ENCODE measurements around the genes FKBP15, HDHD3, POLE3 and COL27A1.

- PRO-cap: bidirectional peak, plus-strand start at chr9:113221552, minus-strand start at chr9:113221391
Observed at GRCh38 chr9:113220870-113221643, at the start of gene FKBP15. FKBP15 (minus strand) TSS chr9:113221277.

- PRO-cap: unidirectional peak, minus-strand start at chr9:113376934; unidirectional peak, minus-strand start at chr9:113376986
Observed at GRCh38 chr9:113376535-113377704, at the start of gene HDHD3. HDHD3 (minus strand) TSS chr9:113376986.

DNA sequence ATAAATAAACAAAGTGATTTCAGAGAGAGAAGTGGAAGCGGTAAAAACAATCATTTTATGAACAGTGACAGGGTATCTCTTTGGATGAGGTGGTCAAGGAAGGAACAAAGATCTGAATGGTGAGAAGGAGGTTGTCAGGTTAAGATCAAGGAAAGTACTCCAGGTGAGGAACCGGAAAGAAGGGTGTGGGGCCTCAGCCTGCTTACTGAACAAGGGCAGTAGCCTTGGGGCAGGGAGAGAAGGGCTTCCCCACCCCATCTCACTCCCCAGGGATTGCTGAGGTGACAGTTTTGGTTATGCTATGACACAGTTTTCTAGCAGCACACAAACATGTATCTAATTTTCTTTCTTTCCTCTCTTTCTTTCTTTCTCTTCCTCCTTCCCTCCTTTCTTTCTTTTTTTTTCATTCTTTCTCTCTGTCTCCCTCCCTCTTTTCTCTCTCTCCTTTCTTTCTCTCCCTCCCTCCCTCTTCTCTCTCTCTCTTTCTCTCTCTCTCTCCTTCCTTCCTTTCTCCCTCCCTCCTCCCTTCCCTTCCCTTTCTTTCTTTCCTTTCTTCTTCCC lies 4.1 kb upstream of the HDHD3 start:
- PRO-cap: no peak

GRCh38 chr9:113399631-113400287 lies 1.3 kb downstream of the ALAD start:
- PRO-cap: no peak

GRCh38 chr9:113409848-113411030 lies at the start of gene POLE3:
POLE3 (minus strand) TSS chr9:113410675.
- PRO-cap: bidirectional peak, plus-strand start at chr9:113410747, minus-strand start at chr9:113410374; unidirectional peak, plus-strand start at chr9:113410784

- PRO-cap: no peak
Observed at GRCh38 chr9:113488166-113489013, 24.9 kb downstream of the RGS3 start.

DNA sequence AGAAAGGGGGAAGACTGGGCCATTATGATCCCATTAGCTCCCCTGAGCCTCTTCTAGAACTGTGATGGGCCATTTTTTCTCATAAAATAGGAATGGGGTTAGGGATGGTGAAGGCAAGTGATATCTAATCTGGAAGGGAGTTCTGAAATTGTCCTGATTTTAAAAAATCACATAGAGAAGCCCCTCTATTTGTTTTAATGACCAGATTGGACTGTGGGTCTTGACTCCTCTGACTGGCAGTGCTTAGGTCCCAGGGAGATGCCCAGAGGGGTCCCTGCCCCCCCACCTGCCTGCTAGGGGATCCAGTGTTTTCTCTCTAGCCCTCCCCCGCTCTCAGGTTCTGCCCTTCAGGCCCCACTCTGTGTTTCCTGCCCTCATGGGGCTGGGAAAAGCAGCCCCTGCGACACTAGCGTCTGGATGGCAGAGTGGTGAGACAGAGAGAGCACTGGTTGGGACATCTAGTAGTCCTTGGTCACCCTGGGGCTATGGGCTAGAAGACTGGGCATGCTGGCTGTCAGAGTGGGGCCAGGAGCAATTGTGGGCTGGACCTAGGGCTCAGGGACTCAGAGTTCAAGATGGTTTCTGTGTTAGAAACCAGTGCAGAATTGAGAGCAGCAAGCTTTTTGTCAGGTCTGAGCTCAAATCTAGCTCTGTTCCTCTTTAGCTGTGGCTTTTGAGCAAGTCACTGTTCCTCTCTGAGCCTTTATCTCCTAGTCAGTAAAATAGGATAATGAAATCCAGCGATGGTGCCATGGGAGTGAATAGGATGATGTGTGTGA lies 38.8 kb downstream of the RGS3 start:
- PRO-cap: no peak

DNA sequence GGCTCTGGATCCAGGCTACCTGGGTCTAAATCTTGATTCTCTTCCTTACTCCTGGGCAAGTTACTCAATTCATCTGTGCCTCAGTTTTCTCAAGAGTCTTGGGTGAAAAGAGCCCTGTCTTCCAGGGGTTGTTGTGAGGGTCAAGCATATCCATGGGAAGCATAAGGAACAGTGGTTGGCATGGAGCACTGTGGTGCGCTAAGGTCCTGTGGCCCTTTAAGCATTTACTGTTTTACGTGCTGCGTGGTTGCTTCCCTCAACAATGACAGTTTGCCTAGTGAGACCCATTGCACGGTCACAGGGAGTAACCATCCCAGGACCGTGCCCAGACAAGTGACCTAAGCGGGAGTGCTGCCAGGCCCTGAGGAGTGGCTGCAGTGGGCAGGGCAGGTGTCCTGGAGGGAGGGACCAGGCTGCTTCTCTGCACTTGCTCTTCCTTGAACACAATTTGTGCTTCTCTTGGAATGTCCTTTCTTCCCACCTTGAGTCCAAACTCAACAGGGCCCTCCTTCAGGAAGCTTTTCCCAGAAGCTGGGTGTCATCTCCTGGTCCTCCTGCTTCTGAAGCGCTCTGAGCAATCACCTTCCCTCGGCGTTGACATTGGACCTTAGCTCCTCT lies 64.5 kb downstream of the RGS3 start:
- PRO-cap: no peak

DNA sequence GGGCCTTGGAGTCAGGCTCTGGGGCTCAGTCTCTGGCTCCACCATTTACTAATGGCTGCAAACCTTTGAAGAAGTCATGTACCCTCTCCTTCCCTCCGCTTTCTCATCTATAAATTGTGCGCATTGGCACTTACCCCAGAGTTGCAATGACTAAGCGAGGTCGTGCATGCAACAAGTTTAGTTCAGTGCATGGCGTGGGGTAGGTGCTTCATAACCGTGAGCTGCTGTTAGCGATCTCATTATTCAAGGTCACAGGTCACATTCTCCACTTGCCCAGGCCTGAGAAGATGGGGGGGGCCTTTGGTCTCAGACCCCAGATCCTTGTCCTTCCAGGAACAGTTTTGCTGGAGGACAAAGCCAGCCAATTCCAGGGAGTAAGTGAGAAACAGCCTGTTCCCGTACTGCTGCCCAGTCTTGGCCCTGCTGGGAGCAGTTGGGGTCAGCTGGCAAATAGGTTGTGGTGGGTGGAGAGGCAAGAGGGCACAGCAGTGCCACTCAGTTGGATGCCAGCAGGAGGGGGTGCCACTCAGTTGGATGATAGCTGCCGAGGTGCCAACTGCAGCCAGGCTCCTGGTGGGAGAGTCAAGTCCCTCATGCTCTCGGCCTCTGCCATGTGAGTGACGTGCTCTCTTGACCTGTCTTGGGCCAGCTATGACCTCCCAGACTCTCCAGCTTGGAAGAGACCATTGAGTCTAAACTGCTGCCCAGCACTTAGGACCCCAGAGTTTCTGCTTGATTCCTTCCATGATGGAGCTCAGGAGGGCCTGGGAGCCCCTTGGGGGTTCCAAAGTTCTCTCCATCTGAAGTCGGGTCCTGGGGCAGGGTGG lies 136.9 kb downstream of the RGS3 start:
- PRO-cap: no peak

GRCh38 chr9:113620126-113621114 lies 156.9 kb downstream of the RGS3 start:
- PRO-cap: no peak

DNA sequence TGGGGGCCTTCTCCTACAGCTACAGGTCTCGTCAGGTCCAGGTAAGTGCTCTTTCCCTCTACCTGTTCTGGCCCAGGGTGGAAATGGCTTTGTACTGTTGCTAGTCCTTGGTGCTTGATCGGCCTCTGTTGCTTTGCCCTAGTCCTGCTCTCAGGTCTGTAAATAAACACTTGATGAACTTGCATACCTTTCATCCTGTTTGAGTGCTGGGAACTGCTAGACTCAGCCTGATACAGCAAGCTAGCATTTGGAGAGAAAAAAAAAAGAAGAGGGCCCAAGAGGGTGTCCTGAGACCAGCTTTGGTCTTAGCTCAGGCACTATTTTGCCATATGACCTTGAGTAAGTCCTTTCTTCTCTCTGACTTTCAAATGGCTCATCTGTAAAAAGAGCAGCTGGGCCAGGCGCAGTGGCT lies 21.8 kb upstream of the ZNF618 start:
- PRO-cap: no peak

DNA sequence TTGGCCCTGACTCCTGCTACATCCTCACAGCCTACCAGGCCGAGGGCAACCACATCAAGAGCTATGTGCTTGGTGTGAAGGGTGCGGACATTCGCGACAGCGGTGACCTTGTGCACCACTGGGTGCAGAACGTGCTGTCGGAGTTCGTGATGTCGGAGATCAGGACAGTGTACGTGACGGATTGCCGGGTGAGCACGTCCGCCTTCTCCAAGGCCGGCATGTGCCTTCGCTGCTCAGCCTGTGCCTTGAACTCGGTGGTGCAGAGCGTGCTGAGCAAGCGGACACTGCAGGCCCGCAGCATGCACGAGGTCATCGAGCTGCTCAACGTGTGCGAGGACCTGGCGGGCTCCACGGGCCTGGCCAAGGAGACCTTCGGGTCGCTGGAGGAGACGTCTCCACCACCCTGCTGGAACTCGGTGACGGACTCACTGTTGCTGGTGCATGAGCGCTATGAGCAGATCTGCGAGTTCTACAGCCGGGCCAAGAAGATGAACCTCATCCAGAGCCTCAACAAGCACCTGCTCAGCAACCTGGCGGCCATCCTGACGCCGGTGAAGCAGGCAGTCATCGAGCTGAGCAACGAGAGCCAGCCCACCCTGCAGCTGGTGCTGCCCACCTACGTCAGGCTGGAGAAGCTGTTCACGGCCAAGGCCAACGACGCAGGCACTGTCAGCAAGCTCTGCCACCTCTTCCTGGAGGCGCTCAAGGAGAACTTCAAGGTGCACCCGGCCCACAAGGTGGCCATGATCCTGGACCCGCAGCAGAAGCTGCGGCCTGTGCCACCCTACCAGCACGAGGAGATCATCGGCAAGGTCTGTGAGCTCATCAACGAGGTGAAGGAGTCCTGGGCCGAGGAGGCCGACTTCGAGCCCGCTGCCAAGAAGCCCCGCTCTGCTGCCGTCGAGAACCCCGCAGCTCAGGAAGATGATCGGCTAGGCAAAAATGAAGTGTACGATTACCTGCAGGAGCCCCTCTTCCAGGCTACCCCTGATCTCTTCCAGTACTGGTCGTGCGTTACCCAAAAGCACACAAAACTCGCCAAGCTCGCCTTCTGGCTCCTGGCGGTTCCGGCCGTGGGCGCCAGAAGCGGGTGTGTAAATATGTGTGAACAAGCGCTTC lies 28.8 kb downstream of the AMBP start:
- PRO-cap: no peak

DNA sequence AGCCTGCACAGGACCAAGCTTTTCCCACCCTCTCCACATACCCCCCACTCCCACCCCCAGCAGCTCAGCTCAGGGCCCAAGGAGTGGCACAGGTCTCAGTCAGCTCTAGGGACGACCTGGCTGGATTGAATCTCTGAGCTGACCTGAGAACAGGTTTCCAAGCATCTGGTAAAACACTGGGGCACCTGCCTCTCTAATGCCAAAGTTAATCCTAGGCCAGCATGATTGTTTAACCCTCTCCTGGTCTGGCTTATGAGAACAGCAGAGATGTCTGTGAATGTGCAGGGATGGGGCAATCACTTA lies 520 bp upstream of the KIF12 start:
- PRO-cap: no peak

DNA sequence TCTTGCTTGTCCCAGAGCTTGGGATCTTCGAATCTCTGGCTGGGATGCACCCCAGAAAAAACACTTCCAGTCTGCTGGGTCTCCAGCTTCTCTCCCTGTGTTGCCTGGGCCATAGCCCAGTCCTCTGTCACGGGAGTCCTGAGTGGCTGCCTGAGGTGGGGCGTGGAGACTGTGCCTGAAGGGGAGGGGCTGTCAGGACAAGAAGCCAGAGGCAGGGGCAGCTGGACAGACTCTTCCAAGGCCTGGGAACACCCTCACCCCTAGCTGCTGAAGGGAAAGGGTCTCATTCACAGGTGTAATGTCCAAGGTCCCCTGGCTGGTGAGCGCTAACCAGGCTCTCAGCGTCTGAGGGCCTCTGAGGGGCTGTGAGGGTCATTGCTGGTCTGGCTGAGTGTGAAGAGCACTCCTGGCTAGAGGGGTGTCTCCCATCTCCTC lies 20.4 kb upstream of the COL27A1 start:
- PRO-cap: no peak

DNA sequence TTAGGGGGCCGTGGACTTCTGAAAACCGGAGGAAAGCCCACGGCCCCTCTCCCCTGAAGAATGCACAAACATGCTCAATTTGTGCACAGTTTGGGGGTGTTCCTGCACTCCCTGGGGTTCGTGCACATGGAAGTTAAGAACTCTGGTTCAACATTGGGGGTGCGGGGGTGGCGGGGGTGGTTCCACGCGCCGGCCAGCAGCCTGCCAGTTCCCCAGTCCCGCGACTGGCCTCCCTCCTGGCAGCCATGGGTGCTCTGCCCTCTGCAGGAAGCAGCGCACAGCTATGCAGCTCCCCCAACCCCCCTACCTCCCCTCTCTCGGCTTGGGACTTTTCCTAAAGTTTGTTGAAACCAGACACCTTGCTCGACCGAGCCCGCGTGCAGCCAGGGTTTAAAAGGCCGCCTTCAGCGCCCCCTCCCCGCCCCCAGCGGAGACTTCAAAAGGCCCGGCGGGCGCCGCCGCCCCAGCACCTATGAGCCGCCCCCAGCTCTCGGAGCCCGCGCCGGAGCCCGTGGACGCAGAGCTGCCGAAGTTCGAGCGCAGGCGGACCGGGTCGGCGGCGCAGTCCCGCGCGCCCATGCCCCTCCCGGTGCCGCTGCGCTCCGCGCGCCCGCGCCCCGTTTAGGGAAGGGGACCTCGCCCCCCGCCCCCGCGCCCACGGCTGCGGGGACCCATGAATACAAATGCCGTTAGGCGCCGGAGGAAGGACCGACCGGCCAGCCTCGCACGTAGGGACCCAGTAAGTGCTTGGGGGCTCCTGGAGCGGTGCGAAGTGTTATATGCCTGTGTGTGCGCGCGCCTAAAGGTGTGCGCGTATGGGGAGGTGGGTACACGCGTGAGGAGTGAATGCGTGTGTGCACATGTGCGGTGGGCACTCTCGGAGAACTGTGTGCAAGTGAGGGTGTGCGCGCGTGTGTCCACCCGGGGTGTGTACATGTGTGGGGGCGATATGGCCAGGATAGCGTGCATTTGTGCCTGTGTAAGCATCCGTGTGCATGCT lies 1.4 kb upstream of the COL27A1 start:
- PRO-cap: no peak

DNA sequence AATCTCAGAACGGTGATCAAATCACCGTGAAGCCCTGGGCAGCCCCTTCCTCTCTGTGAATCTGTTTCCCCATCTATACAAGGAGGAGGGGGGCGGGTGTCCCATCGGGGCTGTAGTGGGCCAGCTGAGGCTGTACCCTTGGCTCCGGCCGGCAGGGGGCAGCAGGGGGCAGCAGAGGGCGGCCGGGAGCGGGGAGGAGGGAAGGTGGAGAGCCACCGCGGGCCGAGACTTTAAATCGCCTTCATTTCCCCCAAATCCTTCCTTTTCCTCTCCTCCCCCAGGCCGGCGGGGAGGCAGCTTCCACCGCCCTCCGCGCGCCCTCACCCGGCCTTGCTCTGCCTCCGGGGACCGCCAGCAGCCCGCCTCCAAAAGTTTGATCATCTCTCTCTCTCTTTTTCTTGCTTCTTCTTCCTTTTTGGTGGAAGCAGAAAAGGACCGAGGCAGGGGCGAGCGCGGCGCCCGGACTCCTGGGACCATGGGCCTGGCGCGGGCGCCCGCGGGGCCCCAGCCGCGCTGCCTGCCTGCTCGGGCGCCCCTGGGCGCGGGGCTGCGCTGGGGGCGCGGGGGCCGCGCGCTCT lies at the start of gene COL27A1:
Gene COL27A1, plus strand, starts transcription at position 261 of the 578 bp plus-strand sequence.
- PRO-cap: no peak

DNA sequence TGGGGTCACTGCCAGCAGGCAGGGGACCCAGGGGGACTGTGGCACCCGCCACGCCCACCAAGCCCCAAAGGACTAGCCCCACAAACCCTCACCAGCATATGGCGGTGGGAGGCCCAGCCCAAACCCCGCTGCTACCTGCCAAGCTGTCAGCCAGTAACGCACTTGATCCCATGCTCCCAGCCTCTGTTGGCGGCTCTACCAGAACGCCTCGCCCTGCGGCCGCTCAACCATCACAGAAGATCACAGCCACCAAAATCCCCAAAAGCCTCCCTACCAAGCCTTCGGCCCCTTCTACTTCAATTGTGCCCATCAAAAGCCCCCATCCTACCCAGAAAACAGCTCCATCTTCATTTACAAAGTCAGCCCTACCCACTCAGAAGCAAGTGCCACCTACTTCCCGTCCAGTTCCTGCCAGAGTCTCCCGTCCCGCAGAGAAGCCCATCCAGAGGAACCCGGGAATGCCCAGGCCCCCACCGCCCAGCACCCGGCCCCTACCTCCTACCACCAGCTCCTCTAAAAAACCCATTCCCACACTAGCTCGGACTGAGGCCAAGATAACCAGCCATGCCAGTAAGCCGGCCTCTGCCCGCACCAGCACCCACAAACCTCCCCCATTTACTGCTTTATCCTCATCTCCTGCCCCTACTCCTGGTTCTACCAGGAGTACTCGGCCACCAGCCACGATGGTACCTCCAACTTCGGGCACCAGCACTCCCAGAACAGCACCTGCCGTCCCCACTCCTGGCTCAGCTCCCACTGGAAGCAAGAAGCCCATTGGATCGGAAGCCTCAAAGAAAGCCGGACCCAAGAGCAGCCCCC lies 13.3 kb downstream of the COL27A1 start:
- PRO-cap: no peak

- PRO-cap: no peak
Observed at GRCh38 chr9:114209285-114209814, 54.0 kb downstream of the COL27A1 start.

DNA sequence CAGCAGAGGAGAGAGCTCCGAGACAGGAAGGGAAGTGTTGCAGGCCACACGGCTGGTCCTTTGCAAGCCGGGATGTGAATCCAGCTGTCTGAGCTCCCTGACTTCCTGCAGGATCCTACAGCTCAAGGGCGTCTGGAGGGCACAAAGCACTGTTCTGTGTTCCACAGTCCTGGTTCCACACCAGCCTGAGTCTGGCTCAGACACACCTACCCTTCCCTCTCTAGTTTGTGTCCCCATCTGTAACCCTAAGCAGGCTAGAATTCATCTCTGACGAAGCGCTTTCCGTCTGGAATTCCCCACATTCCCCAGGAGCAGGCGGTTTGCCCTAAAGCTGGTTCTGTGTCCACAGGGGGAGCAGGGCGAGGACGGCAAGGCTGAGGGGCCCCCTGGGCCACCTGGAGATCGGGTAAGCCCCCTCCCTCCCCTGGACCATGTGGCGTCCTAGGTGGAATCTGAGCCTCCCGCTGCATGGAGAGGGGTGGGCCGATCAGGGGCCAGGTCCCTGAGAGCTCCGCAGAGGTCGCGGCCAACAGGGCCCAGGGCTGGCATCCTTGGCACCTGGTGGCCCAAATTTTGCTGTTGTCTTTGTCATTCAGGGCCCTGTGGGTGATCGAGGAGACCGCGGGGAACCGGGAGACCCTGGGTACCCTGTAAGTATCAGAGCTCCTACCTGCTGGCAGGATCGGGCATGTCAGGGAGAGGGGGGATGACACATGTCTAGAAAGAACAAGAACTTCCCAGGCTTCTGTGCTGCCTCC lies 34.6 kb upstream of the ORM1 start:
- PRO-cap: no peak

- PRO-cap: no peak
Observed at GRCh38 chr9:114314946-114315329, 8.0 kb upstream of the ORM1 start.